HT1080 (cell line): Measurements from ENCODE around the genes MC5R and POTEC.

DNA sequence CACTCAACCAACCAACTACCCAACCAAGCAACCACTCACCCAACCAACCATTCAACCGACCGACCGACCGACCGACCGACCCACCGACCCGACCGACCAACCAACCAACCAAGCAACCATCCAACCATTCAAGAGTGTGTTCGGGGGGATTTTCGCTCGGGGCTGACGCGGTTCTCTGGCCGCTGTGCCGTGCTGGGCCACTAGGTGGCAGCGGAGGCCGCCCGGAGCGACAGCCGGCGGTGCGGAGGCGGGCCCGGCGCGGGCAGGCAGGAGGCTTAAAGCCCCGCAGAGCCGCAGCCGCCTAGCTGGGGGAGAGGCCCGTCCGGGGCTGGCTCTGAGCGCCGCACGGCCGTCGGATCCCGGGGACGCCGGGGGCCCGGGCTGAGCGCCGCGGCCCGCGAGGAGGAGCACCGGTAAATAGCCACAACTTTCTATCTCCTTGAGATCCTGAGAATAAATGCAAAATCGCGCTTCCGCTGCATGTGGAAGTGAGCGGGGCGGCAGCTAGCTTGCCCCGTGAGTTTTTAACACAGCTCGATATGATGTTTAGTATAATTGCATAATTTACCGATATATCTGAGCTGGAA is at the start of gene MC5R:
TSS of gene MC5R (plus strand) at position 288 of the 587 bp plus-strand sequence.
RAMPAGE:
- cytosol, long total RNA, result no peak
- long total RNA, result no peak
- nucleus, long total RNA, result no peak

DNA sequence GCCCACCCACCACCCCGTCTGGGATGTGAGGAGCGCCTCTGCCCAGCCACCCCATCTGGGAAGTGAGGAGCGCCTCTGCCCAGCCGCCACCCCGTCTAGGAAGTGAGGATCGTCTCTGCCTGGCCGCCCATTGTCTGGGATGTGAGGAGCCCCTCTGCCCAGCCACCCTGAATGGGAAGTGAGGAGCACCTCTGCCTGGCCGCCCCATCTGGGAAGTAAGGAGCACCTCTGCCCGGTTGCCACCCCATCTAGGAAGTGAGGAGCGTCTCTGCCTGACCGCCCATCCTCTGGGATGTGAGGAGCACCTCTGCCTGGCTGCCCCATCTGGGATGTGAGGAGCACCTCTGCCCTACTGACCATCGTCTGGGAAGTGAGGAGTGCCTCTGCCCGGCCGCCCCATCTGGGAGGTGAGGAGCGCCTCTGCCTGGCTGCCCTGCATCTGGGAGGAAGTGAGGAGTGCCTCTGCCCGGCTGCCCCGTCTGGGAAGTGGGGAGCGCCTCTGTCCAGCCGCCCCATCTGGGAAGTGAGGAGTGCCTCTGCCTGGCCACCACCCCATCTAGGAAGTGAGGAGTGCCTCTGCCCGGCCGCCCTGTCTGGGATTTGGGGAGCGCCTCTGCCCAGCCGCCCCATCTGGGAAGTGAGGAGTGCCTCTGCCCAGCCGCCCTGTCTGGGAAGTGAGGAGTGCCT is 90.4 kb upstream of the ZNF519 start:
RAMPAGE:
- cytosol, long total RNA, result no peak
- long total RNA, result no peak
- nucleus, long total RNA, result no peak

DNA sequence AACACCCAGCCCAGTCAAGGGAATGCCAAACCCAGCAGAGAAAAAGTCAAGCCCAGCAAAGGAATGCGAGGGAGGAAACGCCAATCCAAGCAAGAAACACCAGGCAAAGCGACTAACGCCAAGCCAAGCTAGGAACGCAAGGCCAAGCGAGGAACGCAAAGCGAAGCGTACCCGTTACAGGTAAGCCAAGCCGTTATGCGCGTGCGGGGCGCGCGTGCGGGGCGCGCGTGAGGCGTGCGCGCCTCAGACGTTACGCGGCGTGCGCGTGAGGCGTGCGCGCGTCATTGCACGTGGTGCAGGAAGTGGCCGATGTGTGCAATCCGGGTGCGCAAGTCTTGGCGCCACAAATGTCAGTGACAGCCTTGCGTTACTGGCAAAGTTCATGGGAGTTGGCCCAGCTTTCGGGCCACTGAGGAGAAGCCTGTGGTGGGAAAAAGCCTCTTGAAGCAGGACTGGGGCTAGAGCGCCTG is at the start of gene POTEC:
TSS of gene POTEC (minus strand) at position 197 of the 470 bp plus-strand sequence.
RAMPAGE:
- cytosol, long total RNA, result no peak
- long total RNA, result no peak
- nucleus, long total RNA, result no peak

DNA sequence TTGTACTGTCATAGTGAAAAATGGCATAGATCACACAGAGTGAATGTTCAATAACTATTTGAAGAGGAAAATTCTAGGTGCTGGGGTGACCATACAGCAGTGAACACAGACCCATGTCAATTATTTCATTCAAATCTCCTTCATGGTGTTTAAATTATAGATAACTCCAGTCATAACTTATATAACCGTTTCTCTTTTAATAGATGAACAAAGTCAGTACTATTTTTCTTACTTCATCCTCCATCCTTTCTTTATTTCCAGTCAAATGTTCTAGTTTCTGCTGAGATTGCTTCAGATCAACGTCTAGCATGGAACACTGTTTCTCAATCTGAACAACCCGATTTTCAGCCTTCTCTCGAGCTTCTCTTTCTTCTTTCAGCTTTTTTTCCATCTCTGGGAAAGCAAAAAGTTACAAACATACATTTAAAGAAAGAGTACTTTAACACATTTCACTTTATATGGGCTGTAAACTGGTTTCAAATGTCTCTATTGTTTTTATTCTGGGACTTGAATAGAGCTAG is 124.8 kb downstream of the ROCK1 start:
RAMPAGE:
- cytosol, long total RNA, result no peak
- long total RNA, result no peak
- nucleus, long total RNA, result no peak

GRCh38 chr18:20991019-20991364 is 120.6 kb downstream of the ROCK1 start:
RAMPAGE:
- cytosol, long total RNA, result no peak
- long total RNA, result no peak
- nucleus, long total RNA, result no peak

DNA sequence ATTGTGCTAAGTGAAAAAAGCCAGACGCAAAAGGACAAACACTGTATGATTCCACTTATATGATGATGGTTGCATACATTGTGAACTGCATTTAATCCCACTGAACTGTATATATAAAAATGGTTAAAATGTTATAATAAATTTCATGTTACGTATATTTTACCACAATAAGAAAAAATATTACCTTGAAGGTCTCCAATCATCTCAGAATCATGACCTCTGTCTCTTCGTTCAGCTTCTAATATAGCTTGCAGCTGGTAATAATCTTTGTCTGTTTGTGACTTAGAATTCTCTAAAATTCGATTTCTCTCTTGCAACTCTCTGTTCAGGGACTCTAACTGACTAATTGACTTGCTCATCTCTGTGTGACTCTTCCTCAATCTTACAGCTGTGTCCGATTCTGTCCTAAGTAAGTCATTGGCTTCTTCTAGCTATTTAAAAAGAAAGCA is 105.4 kb downstream of the ROCK1 start:
RAMPAGE:
- cytosol, long total RNA, result no peak
- long total RNA, result no peak
- nucleus, long total RNA, result no peak

RAMPAGE:
- cytosol, long total RNA, result no peak
- long total RNA, result no peak
- nucleus, long total RNA, result no peak
These were observed 94.8 kb downstream of the ROCK1 start for GRCh38 chr18:21016819-21017245.

GRCh38 chr18:21108409-21109549 is 2.8 kb downstream of the ROCK1 start:
RAMPAGE:
- cytosol, long total RNA, result no peak
- long total RNA, result no peak
- nucleus, long total RNA, result no peak

RAMPAGE:
- cytosol, long total RNA, result no peak
- long total RNA, result no peak
- nucleus, long total RNA, result no peak
These were observed 142.1 kb downstream of the ESCO1 start for GRCh38 chr18:21458303-21458875.

RAMPAGE:
- cytosol, long total RNA, result no peak
- long total RNA, result no peak
- nucleus, long total RNA, result no peak
These were observed 4.6 kb upstream of the ESCO1 start for GRCh38 chr18:21605121-21605574.

DNA sequence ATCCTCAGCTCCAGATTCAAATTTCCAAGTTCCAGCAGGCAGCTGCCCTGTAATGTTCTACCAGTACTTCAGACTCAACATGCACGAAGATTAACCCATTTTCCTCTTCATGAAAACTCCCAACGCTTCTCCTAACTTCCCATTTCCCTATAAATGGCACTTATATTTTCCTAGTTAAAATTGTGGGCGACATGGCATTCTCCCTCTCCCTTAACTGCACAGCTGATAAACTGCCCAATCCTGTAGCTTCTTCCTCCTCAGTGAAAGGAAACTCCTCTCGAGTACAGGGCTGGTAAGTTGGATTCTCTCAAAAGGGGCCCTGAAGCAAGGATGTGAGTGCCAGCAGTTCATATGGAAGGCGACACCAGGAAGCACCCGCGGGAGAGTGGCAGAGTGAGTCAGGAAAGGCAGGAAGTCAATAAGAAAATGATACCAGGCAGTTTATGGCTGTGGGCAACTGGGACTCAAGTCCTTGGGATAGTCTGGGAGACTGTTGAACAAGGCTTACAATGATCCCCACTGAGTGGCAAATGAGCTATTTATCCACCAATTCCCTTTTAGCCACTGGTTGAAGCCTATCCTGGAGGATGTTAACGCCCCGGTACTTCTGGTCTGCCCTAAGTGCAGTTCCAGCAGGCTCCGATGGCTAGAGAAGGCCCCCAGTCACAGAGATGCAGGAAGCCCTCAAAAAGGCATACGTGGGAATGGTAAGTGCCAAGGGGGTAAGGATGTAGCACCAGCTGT is 34.8 kb downstream of the ABHD3 start:
RAMPAGE:
- cytosol, long total RNA, result no peak
- long total RNA, result no peak
- nucleus, long total RNA, result no peak

DNA sequence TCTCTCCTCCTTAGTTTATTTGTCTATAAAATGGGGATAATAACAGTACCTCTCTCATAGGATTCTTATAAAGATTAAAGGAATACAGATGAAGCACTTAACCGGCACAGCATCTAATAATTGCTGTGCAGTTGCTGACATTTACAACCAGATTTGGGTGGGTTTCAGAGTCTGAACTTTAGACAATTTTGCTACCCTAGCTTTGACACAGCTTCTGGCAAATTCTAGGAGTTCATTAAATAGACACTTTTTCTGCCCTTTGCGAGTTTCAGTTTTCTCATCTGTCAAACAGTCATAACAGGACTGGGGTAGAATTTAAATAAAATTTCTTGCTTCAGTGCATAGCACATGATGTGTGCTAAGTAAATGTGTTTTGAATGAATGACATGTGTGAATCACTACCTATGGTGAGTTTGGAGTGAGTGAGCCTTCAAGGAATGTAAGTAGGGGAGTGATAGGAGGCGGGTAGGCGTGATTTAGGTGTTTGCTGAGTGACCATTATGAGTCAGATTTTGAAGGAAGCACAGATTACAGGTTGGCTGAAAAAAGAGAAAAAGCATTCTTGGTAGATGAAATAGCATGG is 137.2 kb upstream of the GATA6 start:
RAMPAGE:
- cytosol, long total RNA, result no peak
- long total RNA, result no peak
- nucleus, long total RNA, result no peak

GRCh38 chr18:22032748-22033090 is 136.7 kb upstream of the GATA6 start:
RAMPAGE:
- cytosol, long total RNA, result no peak
- long total RNA, result no peak
- nucleus, long total RNA, result no peak

DNA sequence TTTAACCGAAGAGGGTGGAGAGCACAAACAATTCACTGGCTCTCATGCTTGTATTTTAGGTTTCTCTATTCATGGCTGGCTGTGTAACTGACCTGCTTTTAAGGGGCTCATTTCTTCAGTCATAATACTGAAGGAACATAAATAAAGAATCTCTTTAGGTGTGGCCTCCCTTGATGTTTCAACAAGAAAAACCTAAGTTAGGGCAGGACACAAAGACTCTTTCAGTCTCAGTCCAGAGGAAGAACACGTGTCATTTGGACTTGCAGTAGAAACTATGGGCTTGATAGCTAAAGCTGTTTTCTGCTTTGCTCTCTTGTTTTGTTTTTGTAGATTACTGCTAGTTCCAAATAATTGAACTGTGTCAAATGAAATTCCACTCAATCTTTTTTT is 108.8 kb upstream of the GATA6 start:
RAMPAGE:
- cytosol, long total RNA, result no peak
- long total RNA, result no peak
- nucleus, long total RNA, result no peak

DNA sequence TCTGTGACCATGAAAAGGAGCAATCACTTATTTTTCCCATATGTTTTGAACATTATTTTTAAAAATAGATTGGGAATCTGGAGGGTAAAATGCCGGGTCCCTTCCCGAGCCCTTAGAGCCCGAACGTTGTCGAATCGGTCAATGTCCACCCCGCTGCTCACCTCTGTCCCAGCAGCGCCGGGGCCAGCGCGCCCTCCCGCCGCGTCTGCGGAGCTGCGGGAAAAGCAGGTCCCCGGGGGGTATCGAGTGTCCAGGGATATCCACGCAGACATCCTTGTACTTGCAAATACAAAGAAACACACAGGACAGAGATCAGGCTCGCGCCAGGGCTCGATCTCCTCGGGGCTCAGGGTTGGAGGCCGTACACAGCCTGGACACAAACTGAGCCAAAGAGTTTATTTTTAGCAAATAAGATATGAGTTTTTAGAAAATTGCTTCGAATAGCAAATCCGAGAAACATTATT is 2.3 kb upstream of the GATA6 start:
RAMPAGE:
- cytosol, long total RNA, result no peak
- long total RNA, result no peak
- nucleus, long total RNA, result no peak

GRCh38 chr18:22175879-22176368 is 6.5 kb downstream of the GATA6 start:
RAMPAGE:
- cytosol, long total RNA, result no peak
- long total RNA, result no peak
- nucleus, long total RNA, result no peak

RAMPAGE:
- cytosol, long total RNA, result no peak
- long total RNA, result no peak
- nucleus, long total RNA, result no peak
These were observed 28.4 kb downstream of the GATA6 start for GRCh38 chr18:22197664-22198284.

RAMPAGE:
- cytosol, long total RNA, result no peak
- long total RNA, result no peak
- nucleus, long total RNA, result no peak
These were observed 45.4 kb downstream of the GATA6 start for GRCh38 chr18:22214627-22215407.

GRCh38 chr18:22428602-22428954 is 10.9 kb upstream of the CTAGE1 start:
RAMPAGE:
- cytosol, long total RNA, result no peak
- long total RNA, result no peak
- nucleus, long total RNA, result no peak

GRCh38 chr18:22466556-22467157 is 48.9 kb upstream of the CTAGE1 start:
RAMPAGE:
- cytosol, long total RNA, result no peak
- long total RNA, result no peak
- nucleus, long total RNA, result no peak